Smooth muscle cell (in vitro differentiated cells): ENCODE results near the genes OARD1, TREM1 and FOXP4.

GRCh38 chr6:40456024-40456506 is 131.1 kb downstream of the LRFN2 start:
- RAMPAGE, long total RNA: no peak

GRCh38 chr6:40900565-40901240 is 138.3 kb downstream of the UNC5CL start:
- RAMPAGE, long total RNA: no peak

- RAMPAGE, long total RNA: no peak
Measured at GRCh38 chr6:40996445-40997271, 42.4 kb downstream of the UNC5CL start.

DNA sequence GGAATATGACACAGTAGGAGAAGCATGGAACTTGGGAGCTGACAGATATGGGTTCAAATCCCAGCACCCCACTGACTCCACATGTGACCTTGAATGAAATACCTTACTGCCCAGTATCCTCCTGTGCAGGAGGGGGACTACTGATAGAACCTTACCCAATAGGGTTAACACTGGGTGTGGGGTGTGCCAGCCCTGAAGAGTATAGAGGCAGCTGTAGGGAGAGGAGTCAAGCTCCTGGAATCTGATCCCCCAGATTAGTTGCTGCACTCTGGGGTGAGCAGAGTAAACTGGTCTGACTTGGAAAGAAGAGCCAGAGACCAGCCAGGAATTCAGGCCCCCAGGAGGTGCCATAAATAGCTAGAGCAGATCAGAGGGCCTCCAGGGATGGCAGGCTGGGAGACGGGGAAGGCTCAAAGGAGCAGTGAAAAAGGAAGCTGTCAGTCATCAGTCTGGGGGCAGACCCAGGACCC is 3.5 kb upstream of the APOBEC2 start:
- RAMPAGE, long total RNA: no peak

GRCh38 chr6:41053454-41054053 is 552 bp downstream of the APOBEC2 start:
- RAMPAGE, long total RNA: no peak

GRCh38 chr6:41072181-41072707 is at the start of gene OARD1:
OARD1 (minus strand) TSS chr6:41072356.
- RAMPAGE, long total RNA: start-site peak on the minus strand at chr6:41072328-41072359, 136 and 100 reads in 2 replicates

DNA sequence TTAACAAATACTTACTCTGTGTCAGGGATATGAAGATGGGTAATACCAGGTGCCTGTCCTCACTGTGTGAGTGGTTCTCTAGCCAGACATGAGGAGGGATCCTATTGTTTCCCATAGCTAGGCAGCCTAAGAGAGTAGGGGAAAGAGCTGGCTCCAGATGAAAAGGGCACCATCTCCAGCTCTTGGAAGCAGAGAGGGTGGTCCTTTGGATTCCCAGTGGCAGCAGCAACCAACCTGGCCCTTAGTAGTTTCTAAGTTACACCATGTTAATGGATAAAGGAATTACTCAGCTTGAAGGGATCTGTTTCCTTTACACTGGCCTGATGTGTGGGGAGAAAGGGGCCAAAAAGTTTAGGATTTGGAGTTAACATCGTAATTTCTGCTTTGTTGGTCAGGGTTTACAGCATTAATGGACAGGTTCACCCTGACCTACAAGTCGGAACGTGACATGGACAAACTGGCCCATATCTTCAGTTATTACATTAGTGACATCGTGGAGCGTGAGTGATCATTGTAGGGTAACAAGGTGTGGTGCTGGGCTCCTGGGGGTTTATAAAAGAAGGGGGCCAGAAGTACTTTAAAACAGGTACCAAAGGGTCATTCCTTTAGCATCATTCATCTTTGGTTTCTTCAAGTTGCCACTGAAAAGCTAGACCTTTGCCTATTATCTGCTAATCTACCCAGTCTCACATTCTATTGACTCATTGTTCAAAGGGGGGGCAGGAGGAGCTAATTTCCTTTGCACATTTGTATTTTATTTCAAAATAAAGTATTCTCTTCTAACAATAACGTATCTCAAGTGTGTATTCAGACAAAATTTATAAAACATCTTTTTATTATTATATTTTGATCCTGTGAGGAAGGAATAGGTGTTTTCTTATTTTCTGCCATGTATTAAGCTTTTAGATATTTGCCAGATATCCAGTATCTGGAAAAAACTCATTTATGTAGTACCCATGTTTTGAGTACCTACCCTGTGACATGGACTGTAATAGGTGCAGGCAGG is 29.1 kb downstream of the NFYA start:
- RAMPAGE, long total RNA: no peak

GRCh38 chr6:41286255-41287332 is at the start of gene TREM1:
TREM1 (minus strand) TSS chr6:41286682.
- RAMPAGE, long total RNA: start-site peak on the minus strand at chr6:41286677-41286700, 109 and 89 reads in 2 replicates

DNA sequence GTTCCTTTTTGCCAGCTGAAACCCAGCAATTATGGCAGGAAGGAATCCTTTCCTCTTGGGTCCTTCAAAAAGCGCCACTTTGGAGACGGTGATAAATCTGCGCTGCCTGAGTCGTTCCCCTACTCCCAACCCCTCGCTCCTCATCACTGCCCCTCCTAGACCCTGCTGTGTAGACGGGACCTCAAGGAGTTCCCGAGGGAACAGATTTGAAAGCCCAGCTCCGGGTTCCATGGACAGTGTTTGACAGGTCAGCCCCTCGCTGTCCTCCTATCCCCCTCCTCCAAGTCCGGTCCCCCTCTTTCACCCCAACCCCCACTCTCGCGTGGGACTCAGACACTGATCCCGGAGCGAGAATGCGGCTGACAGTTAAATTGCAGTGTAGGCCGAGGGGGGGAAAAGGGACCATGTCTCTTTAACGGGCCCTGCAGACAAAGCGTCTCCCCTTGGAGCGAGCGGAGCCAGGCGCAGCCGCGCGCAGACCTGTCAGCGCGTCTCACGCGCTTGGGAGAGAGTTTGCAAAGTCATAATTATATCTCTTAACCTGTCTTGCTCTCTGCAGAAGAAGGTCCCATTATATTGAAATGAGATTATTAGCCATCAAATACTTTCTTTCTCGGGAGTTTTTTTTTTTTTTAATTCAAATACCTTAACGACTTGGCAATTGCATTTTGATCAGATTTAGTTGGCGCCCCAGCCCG is 39.7 kb downstream of the NCR2 start:
- RAMPAGE, long total RNA: no peak

GRCh38 chr6:41546030-41546771 is at the start of gene FOXP4:
FOXP4 (plus strand) TSS chr6:41546381.
- RAMPAGE, long total RNA: start-site peak on the minus strand at chr6:41546146-41546248, 25 and 16 reads in 2 replicates

- RAMPAGE, long total RNA: no peak
Measured at GRCh38 chr6:41579011-41579389, 32.8 kb downstream of the FOXP4 start.

GRCh38 chr6:41637292-41638068 is 788 bp upstream of the MDFI start:
- RAMPAGE, long total RNA: no peak

GRCh38 chr6:41682733-41683615 is 44.7 kb downstream of the MDFI start:
- RAMPAGE, long total RNA: no peak

- RAMPAGE, long total RNA: no peak
Measured at GRCh38 chr6:41706598-41707406, 28.6 kb downstream of the TFEB start.

GRCh38 chr6:41728062-41728984 is 7.1 kb downstream of the TFEB start:
- RAMPAGE, long total RNA: no peak

- RAMPAGE, long total RNA: no peak
Measured at GRCh38 chr6:41744270-41744966, 2.8 kb downstream of the PGC start.

DNA sequence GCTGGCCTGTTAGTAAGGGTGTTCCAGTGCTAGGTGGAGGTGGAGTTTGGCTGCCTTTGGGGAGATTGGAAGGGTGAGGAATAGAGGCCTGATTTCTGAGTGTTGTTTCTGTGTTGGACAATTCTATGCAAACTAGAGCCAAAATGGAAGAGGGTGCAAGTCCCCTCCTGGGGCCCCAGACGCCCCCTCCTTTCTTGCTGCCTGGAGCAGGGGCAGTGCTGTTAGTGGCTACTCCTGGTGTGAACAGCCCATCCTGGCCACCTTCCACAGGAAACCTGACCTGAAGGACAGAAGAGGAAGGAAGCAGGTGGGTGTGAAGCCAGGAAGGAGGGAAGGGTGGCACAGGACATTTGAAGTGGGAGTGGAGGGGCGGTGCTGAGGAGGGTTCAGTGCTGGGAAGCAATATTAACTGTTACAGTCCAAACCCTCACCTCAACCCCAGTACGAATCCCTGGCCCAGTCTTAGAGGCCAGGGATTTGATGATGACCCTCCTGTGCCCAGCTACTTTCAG is 688 bp downstream of the PRICKLE4 start:
- RAMPAGE, long total RNA: no peak

DNA sequence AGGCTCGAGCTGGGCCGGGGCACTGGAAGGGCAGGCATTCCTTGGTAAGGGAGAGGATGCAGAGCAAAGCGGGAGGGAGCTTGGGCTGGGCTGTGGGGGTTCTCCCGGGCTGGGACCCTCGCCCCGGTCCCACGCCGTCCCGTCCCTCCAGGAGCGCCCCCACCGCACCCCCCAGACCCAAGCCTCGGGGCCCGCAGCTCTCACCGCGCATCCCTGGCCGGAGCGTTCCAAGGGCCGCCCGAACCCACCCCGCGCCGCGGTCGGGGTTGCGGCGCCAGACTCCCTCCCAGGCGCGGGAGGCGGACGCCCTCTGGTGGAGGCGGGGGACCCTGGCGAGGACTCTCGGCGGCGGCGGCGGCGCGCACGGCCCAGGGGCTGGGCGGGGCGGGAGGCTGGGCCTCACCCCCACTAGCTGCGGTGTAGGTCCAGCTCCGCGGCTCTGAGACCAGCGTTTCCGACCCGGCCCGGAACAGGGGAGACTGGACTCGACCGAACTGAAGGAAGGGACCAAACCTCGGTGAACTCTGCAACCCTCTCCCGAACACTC is 1.1 kb upstream of the TOMM6 start:
- RAMPAGE, long total RNA: no peak

- RAMPAGE, long total RNA: no peak
Measured at GRCh38 chr6:41931450-41931900, 10.1 kb downstream of the CCND3 start.

DNA sequence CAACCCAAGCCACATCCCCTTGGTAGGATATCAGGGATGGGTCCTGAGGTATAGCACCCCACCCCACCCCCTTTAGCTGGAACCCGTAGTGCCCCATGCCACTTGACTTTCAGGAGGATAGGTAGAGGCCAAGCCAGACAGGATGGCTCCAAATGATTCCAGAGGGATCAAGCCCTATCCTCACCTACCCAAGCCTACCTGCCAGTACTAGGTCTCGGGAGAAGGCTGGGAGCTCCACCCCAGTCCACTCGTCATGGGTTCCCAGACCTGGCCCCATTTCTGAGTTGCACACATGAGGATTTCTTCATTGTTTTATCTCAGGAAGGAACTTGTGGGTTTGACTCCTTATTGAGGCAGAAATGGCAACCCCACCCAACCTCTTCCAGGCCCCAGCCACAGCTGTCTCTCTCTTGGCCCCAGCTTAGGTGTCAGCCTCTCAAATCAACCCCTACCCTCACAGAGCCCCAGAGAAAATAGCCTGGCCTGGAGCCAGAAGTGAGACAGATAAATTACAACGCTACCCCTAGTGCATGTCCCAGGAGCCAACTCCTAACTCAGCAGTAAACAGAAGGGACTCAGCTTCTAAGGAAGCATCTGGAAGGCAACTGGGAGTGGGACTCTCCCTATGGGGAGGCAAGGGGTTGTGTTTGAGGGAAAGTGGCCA is 3.5 kb downstream of the CCND3 start:
- RAMPAGE, long total RNA: no peak